Lower leg skin (tissue), 2 donors: Measurements from ENCODE around the genes ATP6V0A1, NAGLU, HSD17B1 and CCR10.

DNA sequence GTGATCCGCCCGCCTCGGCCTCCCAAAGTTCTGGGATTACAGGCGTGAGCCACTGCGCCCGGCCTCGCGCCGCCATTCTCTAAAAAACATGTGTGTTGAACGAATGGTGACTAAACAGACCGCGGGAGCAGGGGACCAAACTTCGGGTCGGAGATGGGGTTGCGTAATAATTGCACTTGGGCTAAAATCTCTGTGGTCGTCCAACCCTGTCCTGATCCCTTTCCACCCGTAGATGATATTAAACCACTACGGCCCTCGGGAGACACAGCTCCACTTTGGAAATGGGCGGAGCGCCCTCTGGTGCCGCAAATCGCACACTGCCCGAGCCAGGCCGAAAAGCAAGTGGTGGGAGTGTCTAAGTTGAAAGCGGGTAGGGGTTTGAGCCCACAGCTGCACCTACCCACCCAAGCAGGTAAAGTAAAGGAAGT, 17.1 kb downstream of the CAVIN1 start:
- PRO-cap: no peak
- RAMPAGE, long total RNA, 2 experiments: no peak in any of the 2 experiments

- PRO-cap: bidirectional peak, plus-strand start at chr17:42458883, minus-strand start at chr17:42458773
- RAMPAGE, long total RNA, 2 experiments: start-site peak on the plus strand in 2 of 2 experiments, at chr17:42458890-42458926 at its widest, 152 to 375 reads per replicate
Measured at GRCh38 chr17:42458524-42459064, at the start of gene ATP6V0A1. TSS of gene ATP6V0A1 (plus strand) at chr17:42458878.

DNA sequence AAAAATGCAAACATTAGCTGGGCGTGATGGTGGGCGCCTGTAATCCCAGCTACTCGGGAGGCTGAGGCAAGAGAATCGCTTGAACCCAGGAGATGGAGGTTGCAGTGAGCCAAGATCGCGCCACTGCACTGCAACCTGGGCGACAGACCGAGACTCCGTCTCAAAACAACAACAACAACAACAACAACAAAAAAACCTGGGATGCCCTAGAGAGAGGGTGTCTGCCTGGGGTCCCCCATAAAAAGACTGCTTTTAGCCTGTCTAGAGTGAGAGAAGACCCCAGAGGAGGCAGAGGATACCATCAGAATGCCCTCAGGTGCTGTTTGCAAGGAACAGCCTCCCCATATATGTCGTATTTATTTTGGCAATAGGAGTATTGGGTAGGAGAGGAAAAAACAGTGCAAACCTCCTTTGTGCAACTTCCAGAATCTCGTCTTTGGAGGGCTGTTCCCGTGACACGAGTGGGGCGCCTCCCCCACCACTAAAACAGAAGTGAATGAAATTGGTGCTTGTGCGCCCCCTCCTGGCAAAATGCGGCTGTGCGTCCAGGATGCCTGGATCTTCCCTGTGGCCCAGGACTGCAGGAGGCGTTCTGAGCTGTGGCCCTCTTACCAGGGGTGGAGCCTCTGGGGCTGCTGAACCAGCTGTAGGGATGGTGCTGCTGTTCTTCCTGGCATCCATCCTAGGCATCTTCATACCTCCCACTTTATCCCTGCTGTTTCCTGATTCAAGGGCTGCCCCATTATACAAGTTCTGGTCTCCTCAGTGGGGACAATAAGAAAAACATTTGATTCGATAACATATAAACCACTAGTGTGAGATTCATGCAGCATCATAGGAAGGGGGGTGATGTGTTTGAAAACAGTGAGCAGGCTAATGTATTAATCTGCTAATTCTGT, 18.7 kb upstream of the NAGLU start:
- PRO-cap: no peak
- RAMPAGE, long total RNA, 2 experiments: no peak in any of the 2 experiments

DNA sequence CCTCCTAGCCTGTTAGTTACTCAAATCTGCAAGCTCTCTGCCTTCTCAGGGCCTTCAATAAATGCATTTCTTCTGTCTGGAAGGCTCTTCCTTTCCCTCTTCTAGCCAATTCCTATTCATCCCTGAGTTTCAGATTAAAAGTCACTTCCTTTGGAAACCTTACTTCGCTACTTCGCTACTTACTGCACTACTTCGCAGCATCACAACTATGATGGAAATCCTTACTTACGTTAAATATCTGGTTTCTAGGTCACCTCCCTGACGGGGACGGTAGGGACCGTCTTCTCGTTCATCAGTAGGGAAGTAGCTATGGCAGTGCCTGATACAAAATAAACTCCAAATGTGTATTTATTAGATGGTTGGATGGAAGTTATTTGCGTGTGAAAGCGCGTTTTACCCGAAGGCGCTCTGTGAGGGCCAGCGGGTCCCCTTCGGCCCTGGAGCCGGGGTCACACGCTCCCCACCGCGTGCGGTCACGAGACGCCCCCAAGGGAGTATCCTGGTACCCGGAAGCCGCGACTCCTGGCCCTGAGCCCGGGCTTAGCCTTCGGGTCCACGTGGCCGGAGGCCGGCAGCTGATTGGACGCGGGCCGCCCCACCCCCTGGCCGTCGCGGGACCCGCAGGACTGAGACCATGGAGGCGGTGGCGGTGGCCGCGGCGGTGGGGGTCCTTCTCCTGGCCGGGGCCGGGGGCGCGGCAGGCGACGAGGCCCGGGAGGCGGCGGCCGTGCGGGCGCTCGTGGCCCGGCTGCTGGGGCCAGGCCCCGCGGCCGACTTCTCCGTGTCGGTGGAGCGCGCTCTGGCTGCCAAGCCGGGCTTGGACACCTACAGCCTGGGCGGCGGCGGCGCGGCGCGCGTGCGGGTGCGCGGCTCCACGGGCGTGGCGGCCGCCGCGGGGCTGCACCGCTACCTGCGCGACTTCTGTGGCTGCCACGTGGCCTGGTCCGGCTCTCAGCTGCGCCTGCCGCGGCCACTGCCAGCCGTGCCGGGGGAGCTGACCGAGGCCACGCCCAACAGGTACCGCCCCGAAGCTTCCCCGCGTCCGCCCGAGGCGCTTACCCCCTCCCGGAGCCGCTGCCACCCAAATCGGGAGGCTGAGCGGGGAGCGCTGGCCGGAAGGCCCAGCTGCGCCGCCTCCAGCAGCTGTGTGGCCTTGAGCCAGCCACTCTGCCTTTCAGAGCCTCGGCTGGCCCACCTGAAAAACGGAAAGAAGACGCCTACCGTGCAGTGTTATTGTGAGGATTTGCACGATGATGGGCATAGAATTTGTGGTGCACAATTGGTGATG, at the start of gene NAGLU:
Gene NAGLU, plus strand, starts transcription at position 603 of the 1,288 bp plus-strand sequence.
- PRO-cap: bidirectional peak, plus-strand start at position 623 of the sequence, minus-strand start at position 410 of the sequence; bidirectional peak, plus-strand start at position 1,084 of the sequence, minus-strand start at position 975 of the sequence
- RAMPAGE, long total RNA, 2 experiments: no peak in any of the 2 experiments

GRCh38 chr17:42552826-42553159, at the start of gene HSD17B1:
TSS of gene HSD17B1 (plus strand) at chr17:42552923.
- PRO-cap: no peak
- RAMPAGE, long total RNA, 2 experiments: no peak in any of the 2 experiments

DNA sequence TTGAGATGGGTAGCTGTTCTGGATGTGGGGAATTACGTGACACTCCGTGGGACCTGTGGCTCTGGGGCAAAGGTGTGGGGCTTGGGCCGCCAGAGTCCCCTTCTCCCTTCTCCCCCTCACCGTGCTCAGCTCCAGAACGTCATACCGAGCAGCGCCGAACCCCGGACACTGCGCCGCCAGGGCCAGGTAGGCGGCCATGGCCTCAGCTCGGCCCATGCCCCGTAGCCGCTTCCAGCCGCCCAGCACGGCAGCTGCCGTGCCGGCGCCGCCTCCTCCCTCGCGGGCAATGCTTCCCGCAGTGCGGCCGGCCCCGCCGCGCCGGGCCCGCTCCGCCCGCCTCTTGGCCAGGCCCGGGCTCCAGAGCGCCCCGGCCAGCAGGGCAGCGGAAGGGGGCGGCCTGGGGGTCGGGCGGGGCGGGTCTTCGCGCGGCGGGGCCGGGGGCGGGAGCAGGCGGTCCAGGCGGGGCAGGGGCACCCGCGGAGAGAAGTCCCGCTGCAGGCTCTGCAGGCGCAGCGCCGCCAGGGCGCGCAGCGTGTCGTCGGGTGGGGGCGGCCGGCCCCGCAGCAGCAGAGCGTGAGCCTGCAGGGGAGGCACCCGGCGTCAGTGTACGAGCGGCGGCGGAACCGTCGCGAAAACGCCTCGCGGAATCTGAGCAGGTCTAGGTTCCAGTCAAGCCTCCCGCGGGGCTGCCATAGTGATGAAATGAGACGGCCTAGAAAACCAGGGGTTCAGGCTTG, 6.8 kb downstream of the PLEKHH3 start:
- PRO-cap: no peak
- RAMPAGE, long total RNA, 2 experiments: no peak in any of the 2 experiments

DNA sequence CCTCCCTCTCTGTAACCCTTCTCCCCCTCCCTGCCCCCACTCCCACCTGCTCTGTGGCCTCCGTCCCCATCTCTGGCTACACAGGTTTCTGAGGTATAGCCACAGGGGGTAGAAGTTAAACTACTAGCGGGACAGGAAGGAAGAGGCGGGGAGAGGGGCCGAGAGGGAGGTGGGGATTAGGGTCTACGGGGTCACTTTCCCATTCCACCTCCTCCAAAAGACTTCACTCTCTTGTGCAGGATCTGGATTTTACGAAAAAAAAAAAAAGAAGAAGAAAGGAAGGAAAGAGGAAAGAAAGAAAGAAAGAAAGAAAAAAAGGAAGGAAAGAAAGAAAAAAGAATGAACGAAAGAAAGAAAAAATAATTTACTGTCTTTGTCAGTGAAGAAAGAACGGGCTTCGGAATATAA, at the start of gene CCR10:
Gene CCR10, minus strand, starts transcription at position 90 of the 408 bp plus-strand sequence.
- PRO-cap: no peak
- RAMPAGE, long total RNA, 2 experiments: no peak in any of the 2 experiments

DNA sequence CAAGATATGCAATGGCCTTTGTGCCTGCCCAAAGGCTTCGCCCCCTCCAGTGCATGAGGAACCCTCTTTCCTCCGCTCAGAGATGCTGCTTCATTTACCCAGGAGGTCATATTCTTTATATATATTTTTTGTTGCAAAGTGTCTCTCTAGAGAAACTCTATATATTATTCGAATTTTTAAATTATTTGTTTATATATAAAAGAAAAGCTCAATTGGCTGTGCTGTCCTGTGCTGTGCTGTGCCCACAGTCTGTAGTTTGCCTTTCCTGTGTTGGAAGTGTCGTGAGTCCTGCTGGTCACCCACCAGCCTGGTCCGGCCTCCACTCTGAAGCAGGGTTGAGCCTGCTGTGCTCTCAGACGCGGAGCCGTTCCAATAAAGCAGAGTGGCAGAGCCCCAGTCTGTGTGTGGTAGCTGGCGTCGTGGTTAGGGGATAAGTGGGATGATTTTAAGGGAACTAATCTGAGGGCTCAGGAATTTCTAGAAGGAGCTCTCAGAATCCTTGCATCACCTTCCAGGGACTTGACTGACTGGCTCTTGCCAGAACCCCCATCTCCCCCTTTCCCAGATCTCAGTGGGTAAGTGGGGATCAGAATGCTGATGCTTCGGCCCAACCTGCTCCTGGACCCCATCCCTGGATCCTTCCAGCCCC, 17.4 kb downstream of the CNTNAP1 start:
- PRO-cap: no peak
- RAMPAGE, long total RNA, 2 experiments: no peak in any of the 2 experiments

DNA sequence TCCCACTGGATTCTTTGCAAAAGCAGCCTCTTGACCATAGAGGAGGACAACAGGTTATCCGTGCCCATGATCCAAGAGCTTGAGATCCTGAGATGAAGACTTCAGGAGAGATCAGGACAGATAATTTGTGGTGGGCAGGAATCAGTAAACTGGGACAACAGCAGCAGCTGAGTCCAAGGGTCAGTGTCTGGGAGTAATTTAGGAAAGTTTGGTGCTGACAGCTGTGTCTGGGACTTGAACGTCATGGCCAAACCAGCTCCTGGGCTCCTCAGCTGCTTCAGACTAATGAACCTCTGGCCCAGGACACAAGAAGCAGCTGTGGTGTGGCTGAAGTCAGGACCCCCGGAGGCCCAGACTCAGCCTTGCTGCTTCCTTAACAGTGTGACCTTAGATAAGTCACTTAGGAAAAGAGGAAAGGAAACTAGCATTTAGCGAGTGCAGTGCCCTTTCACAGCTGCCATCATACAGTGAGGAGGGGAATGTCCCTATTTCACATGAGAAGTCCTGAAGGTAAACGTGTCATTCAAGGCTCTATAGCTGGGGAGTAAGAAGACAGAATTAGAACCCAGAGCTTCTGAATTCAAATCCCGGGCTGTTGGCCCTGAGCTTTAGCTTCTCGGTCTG, 1.1 kb upstream of the RAMP2 start:
- PRO-cap: no peak
- RAMPAGE, long total RNA, 2 experiments: no peak in any of the 2 experiments

DNA sequence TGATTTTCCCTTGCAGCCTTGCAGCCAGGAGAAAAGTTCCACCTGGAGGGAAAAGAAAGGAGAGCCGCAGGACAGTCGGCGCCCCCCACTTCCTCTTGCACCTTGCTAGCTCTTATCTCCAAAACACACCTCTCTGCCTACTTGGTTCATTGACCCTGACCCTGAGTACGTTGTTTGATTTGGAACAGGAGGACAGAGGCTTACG, 15.7 kb downstream of the AOC3 start:
- PRO-cap: no peak
- RAMPAGE, long total RNA, 2 experiments: no peak in any of the 2 experiments

GRCh38 chr17:42893048-42893754, 7.4 kb upstream of the G6PC1 start:
- PRO-cap: no peak
- RAMPAGE, long total RNA, 2 experiments: no peak in any of the 2 experiments

DNA sequence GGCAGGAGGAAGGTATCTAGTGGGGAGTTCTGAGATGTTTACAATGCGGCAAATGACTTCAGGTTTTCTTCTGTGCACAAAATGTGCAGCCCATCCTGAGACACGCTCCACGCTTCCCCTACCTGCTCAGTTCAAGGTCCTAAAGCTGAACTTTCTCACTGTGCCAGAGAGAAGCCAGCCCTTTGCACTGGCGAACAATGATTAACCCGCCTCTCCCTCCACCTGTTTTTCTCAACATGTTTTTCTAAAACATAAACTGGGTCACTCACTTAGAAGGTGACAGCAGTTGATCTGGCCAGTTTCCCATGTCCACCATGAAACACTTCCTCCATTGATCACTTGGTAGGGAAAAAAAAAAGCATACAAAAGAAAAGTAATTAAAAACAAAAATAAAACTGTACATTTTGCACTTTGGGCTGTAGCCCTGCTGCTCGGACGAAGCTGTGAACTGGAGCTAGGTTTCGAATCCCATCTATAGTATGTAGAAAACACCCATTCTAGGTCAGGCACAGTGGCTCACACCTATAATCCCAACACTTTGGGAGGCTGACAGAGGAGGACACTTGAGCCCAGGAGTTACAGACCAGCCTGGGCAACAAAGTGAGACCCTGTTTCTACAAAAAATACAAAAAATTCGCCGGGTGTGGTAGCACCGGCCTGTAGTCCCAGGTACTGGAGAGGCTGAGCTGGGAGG, 6.2 kb upstream of the G6PC1 start:
- PRO-cap: no peak
- RAMPAGE, long total RNA, 2 experiments: no peak in any of the 2 experiments

GRCh38 chr17:42898393-42898786, 2.2 kb upstream of the G6PC1 start:
- PRO-cap: no peak
- RAMPAGE, long total RNA, 2 experiments: no peak in any of the 2 experiments

DNA sequence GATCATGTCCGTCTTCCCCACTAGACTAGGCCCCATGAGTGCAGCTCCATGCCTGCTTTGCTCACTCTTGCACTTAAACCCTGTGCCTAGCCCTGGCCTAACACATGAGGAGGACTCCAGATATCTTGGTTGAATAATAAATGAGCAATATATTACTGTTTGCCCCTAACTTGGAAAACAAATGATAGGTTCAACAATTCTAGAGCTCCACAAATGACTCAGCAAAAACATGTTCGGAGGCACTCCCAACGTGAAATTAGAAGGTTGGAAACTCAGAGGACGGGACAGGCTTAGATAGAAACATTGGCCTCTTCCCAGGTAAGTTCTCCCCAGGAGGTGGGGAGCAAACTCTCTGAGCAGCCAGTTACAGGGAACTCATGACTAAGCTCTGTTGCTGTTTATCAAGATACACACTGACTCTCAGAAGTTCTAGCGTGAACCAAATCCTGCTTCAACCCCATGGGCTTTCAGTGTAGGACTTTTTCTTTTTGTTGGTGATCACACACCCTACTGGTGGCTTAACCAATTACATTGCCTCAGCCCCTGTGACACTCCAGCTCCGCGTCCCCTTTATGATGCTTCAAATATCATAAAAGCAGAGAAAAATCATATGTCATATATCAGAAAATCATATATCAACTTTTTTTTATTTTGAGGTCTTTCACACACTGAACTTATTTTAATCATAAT, 28.5 kb downstream of the G6PC1 start:
- PRO-cap: no peak
- RAMPAGE, long total RNA, 2 experiments: no peak in any of the 2 experiments

GRCh38 chr17:42985256-42985633, 4.9 kb downstream of the RUNDC1 start:
- PRO-cap: no peak
- RAMPAGE, long total RNA, 2 experiments: no peak in any of the 2 experiments

DNA sequence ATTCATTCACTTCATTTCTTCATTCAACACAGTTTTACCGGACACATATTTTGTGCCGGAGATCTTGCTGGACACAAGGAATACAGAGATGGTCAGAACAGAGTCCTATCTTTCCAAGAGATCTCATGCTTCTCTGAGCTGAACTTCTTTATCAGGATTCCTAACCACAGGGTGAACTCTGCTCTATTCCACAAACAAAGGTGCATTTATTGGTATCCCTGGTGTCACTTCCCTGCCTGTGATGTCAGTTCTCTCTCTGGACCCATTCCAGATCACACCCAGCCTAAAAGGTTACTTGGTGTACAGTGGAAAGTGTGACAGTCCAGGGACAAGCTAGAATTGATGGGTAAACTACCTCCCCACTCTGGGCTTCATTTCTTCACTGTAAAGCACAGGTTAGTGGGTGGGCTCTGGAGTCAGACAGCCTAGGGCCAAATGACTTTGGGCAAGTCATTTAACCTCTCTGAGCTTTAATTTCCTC, 4.2 kb downstream of the IFI35 start:
- PRO-cap: no peak
- RAMPAGE, long total RNA, 2 experiments: no peak in any of the 2 experiments

DNA sequence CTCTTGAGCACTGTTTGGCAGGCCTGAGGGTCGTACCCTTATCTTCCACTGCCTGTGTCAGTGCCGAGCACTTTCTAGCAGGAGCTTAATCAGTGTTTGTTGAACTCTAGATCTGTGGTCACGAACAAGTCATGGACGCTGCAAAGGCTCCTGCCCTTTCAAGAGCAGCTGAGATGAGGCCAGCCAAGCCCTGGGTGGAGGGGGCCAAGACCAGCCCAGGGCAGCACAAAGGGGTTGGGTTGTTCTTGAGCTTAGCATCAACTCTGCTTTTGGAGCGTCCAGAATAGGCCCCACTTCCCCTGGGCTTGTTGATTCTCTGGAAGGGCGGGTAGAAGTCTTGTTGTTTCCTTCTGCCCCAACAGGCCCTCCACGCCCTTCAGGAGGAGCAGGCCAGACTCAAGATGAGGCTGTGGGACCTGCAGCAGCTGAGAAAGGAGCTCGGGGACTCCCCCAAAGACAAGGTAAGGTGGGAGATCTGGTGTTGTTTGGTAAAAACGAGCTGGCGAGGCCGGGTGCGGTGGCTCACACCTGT, 5.3 kb downstream of the IFI35 start:
- PRO-cap: no peak
- RAMPAGE, long total RNA, 2 experiments: no peak in any of the 2 experiments

GRCh38 chr17:43035992-43036627, 11.1 kb downstream of the RND2 start:
- PRO-cap: no peak
- RAMPAGE, long total RNA, 2 experiments: no peak in any of the 2 experiments

GRCh38 chr17:43203487-43203858, 8.2 kb upstream of the TMEM106A start:
- PRO-cap: no peak
- RAMPAGE, long total RNA, 2 experiments: no peak in any of the 2 experiments

- PRO-cap: no peak
- RAMPAGE, long total RNA, 2 experiments: no peak in any of the 2 experiments
Measured at GRCh38 chr17:43212531-43213345, 1.1 kb downstream of the TMEM106A start.